ENCODE measurements around a stretch of chr11.

DNA sequence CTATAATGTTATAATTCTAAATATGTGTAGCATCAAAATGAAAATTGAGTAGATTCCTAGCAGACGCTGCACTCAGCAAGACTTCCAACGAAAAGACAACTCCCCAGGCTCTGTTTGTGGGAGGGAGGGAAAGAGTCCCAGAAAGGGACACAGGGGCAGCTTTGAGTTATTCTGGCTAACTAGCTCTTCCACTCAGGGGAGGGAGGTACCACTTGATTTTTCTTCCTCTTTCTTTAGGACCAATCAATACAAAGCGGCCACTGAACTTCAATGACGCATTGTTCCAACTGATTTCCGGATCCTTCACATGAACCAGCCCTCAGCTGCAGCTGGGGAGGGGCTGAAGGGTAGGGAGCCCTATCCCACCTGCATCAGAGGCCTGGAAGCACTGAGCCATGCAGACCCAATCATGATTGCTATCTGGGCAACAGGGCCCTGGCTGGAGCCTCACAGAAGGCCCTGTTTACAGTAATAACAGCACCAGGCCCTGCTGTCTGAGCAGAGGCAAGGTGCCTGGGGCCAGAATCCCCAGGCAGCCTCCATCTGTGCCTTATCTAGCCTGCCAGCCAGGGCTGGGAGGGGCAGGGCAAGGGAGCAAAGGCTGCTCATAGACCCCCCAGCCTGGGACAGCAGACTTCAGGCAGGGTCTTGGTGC is 22.7 kb downstream of the CLPB start:
- RRBS = no CpG with 5 or more reads among the region's 5 CpGs

DNA sequence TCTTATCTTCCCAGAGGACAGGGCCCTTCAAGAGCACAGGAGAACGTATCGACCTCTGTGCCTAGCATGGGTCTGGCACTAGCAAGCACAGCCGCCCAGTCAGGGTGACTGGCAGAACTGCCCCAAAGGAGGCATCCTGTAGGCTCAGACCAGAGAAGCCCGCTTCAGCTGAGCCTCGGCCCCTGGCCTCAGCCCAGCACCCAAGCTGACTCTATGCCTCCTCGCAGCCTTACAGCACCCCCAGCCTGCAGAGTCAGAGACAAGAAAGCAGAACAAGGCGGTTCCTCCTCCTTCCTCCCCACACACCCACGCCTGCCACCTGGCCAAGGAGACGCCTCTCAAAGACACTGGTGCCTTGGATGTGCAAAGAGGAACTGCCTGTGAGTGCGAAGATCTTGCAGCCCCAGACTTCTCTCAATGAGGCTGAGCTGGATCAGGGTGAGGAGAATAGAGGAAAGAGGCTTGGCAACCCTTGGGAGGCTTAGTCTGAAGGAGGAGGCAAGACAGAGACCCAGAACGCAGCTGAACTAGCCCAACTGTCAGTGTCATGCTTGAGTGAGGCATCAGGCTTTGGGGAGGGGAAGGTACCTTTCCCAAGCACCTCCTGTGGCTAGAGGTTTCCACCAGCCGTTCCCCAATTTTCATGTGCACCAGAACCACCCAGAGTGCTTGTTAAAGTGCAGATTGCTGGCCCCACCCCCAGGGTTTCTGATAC is 60.2 kb downstream of the PDE2A start:
- RRBS = no CpG with 5 or more reads among the region's 12 CpGs

- RRBS = 56% methylated on average over 3 of the region's 14 CpGs
These were observed 59.3 kb downstream of the PDE2A start for GRCh38 chr11:72614902-72615309.

DNA sequence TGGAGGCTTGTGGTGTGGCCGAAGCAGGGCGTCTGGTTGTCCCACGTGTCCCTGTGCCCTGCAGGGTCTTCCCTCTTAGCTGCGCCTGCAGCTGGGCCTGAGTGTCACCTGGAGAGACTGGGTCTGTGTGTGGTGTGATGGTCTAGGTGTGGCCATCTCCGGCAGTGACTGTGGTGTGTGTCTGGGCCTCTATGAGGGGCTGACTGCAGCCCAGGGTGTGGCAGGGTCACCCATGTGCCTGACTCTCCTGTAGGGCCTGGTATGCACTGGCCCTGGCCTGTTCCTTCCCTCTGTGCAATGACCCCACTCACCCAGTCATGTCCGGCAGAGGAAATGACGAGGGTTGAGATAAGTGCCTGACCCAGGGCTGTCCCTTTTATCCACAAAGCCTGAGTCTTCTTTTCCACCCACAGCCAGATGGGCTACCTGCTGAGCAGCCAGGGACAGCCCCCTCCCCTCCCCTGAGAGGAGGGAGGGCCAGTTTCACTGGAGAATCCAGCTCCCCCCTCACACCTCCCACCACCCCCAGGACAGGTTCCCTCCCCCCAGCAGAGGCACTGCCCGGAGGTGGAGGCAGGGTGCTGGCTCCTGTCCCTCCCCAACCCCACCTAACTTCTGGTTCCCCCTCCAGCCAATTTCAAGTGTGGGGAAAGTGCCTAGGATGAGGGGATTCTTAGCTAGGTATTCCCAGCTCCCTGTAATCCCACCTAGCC is 41.8 kb downstream of the PDE2A start:
- RRBS = no CpG with 5 or more reads among the region's 8 CpGs

- RRBS = no CpG with 5 or more reads among the region's 9 CpGs
These were observed 33.7 kb downstream of the PDE2A start for GRCh38 chr11:72640331-72641036.

DNA sequence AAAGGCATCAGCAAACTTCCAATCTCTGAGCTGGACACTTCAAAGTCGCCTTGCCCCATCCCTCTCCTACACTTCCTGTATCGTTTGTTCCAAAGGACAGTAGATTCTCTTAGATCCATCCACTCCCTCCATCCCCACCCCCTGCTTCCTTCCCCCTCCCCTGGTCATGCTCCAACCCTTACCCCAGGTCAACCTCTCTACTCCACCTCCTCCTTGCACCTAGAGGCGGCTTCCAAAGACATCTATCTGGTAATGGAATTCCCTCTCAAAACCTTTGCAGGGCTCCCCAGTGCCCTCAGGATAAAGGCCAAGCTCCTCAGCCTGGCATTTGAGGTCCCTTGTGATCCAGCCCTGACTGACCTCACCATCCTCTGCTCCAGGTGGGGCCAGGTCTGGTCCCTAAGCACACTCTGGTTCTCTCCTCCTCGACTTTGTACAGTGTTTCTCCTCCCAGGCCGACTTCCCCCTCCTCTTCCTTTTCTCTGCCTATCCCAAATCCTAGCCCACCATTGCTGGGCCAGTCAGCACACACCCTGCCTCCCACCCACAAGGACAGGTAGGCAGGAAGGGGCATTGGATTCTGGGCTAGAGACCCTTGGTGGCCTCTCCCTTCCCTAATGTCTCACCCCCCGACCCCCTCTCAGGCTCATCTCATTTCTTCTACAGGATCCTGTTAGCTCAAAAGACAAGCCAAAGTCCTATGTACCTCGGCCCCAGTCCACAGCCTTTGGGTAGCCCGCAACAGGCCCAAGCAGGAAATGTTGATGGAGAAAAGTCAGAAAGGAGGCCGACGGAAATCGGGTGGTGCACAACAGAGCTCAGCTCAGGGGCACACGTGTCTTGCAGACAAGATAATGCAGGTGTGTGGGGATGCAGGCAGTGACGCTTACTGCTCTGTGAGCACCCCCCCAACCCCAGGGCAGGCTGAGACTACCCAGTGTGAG is 3.9 kb upstream of the PDE2A start:
- RRBS = no CpG with 5 or more reads among the region's 13 CpGs

GRCh38 chr11:72692470-72692896 is 18.3 kb upstream of the PDE2A start:
- RRBS = no CpG with 5 or more reads among the region's 4 CpGs

GRCh38 chr11:72693937-72694264 is 19.7 kb upstream of the PDE2A start:
- RRBS = no CpG with 5 or more reads among the region's 5 CpGs

- RRBS = 93% methylated on average over 1 of the region's 10 CpGs
These were observed 13.3 kb downstream of the ARAP1 start for GRCh38 chr11:72738787-72739411.

- RRBS = no CpG with 5 or more reads among the region's 2 CpGs
These were observed 12.1 kb downstream of the ARAP1 start for GRCh38 chr11:72740114-72740474.

- RRBS = no CpG with 5 or more reads among the region's 5 CpGs
These were observed 7.0 kb upstream of the ATG16L2 start for GRCh38 chr11:72807094-72807767.

- RRBS = no CpG with 5 or more reads among the region's 31 CpGs
These were observed 6.7 kb downstream of the ATG16L2 start for GRCh38 chr11:72820661-72821522.

DNA sequence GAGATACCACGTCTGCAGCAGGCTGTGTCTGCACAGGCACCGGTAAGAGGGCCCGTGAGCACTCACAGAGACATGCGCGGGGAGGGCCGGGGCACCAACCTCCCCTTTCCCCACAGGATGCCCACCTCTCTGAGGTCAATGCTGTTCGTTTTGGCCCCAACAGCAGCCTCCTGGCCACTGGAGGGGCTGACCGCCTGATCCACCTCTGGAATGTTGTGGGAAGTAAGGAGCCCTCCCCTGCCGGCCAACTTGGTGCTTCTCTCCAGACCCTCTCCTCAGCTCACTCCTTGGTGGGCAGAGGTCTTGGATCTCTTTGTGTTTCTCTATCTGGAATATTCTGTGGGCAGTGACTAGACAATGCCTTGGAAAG is 11.0 kb downstream of the ATG16L2 start:
- RRBS = 94% methylated on average over 6 of the region's 9 CpGs

DNA sequence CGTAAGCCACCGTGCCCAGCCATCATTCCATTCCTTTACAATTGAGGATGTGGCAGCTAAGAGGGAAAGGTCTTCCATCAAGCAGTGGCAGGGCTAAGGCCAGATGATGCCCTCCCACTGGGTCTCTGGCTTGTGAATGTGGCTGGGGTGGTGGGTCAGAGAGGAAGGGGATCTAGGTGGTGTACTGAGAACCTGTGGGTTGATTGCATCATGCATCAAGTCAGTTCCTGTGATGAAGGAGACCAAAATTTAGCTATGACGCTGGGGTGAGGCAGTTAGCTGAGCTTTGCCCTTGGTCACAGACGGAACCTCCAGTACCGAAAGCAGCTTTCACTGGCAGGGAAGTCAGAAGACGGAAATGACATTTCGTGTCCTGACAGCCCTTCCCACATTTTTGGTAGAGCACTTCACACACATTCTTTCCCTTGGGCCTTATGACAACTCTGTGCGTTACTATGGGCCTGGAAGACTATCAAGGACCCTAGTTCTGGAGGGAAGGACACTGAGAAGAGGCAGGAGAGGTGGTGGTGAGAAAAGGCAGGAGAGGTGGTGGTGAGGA is 20.7 kb downstream of the ATG16L2 start:
- RRBS = no CpG with 5 or more reads among the region's 8 CpGs

GRCh38 chr11:72982131-72982492 is 160.0 kb downstream of the FCHSD2 start:
- RRBS = no CpG with 5 or more reads among the region's 3 CpGs

DNA sequence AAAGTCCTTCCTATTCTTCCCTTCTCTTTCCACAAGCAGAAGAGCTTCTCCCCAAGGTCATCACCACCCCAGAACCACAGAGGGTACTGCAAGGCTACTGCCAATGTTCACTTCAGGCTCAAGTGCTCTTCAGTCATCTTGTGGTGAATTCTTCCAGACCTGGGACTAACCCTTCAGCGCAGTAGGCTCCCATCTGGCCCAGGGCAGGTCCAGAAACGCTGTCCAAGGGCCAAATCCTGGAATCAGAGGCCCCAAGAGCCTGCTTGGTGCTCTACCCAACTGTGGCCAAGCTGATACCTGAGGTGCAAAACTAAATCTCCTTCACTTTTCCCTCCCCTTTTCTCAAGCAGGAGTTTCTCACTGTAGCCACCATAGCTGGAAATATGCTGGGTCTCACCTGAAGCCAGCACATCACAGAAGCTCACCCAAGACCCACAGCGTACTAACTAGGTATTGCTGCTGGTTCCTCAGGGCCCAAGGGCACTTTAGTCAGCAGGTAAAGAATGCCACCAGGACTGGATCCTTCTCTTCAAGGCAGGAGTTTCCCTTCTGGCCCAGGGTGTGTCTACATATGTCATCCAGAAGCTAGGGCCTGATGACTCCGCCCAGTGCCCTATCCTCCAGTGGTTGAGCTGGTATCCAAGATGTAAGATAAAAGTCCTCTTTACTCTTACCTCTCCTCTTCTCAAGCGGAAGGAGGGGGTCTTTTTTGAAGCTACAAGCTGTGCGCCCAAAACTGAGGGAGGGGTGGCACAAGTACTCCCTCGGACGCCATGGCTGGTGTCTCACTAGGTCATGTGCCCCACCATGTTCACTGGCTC is 27.8 kb downstream of the FCHSD2 start:
- RRBS = no CpG with 5 or more reads among the region's 8 CpGs

GRCh38 chr11:73140496-73141027 is 1.6 kb downstream of the FCHSD2 start:
- RRBS = 3% methylated on average over 11 of the region's 21 CpGs

- RRBS = no CpG with 5 or more reads among the region's 6 CpGs
These were observed 11.0 kb upstream of the FCHSD2 start for GRCh38 chr11:73152823-73153883.

DNA sequence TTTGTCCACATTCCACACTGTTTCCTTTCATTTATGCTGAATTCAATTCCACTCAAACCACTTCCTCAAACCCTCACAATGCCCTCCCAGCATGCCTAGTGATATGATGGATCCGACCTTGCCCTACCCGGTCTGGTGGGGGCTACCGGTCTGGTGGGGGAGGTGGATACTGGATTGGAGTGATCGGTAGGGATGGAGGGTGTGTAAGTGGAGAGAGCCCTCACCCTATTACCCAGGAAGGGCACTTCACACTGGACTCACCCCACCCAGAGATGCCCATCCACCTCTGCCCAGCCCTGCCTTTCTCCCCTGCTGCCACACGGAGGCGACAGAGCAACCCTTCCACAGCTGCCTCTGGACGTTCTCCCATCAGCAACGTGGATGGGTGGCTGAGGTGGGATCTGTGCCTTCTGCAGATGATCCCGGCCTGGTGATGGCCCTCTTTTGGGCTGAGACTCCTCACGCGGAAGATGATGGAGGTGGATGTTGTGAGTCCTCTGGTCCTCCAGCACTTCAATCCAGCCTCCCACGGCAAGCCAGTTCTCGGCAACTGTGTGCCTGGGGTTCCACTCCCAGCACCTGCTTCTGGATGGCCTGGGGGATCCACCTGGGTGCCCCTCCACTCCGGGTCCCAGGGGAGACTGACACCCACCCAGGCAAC is 32.9 kb upstream of the P2RY2 start:
- RRBS = no CpG with 5 or more reads among the region's 14 CpGs

DNA sequence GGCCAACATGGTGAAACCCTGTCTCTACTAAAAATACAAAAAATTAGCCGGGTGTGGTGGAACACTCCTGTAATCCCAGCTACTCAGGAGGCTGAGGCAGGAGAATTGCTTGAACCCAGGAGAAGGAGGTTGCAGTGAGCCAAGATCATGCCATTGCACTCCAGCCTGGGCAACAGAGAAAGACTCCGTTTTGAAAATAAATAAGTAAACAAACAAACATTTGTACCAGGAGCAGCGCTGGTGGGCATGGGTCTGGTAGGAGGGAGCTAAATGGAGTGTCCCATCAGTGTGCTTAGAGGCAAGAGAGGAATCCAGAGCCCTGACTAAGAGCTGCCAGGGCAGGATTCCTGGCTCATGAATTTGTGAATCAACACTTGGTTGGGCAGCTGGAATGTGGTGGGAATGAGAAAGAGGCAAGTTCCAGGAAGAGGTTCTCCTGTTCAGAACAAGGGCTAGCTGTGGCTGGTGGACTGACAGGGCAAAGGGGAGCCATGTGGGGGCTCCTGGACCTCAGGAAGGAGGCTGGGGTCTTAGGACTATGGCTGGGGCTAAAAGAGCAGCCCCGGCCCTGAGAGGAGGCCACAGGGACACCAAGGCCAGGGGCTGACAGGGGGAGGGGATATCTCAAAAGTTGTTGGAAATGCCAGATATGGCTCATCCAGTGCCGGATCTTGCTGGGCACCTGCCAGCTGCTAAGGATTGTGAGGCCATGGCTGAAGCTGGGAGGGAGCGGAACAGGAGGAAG is 14.8 kb upstream of the P2RY6 start:
- RRBS = 40% methylated on average over 2 of the region's 6 CpGs

All from zone of skin (tissue), 1 donor.